NCI-H460 (cell line): ENCODE measurements around the gene PDE2A.

DNA sequence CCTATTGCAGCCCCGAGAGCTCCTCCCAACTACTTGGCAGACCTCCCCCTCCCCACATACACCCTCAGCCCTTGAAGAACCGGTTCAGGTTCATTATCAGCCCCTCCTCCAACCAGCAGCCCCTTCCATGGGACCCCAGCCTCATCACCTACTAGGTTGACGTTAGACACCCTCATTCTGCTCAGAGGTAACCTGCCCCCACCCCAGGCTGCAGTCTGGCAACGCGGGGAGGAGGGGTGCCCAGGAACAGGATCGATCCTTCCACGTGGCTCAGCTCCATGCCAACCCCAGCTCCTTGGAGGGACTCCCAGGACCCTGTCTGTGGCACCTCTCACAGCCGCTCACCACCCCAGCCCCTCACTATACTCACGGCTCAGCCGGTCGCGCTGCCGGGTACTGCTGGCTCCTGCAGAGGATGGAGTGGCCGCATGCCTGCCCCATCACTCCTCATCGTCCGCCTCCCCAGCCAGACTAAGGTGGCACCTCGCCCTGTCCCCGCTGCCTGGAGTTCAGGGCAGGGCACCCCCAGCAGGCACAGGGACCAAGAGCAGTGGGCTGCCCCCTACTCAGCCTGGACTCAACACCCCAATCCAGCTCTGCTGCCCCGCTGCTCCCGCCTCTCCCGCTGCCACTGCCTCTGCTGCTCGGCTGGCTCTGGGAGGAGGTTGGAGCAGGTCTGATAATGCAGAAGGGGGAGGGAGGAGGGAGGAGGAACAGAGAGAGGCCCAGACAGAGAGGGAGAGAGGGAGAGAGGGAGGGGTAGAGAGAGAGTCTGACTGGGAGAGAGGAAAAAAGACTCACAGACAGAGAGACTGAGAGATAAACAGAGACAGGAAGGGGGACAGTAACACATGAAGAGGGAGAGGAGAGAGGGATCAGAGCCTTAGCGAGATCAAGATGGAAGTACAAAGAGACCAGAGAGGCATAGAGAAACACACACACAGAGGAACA lies at the start of gene PDE2A:
TSS of gene PDE2A (minus strand) at position 656 of the 951 bp plus-strand sequence.
RAMPAGE:
- cytosol, long total RNA, result no peak
- long total RNA, result no peak
- nucleus, long total RNA, result no peak

RAMPAGE:
- cytosol, long total RNA, result no peak
- long total RNA, result no peak
- nucleus, long total RNA, result no peak
Observed at GRCh38 chr11:72675956-72677077, 2.1 kb upstream of the PDE2A start.

RAMPAGE:
- cytosol, long total RNA, result no peak
- long total RNA, result no peak
- nucleus, long total RNA, result no peak
Observed at GRCh38 chr11:72679959-72680878, 6.0 kb upstream of the PDE2A start.

GRCh38 chr11:72709846-72710143 lies 35.6 kb upstream of the PDE2A start:
RAMPAGE:
- cytosol, long total RNA, result no peak
- long total RNA, result no peak
- nucleus, long total RNA, result no peak

DNA sequence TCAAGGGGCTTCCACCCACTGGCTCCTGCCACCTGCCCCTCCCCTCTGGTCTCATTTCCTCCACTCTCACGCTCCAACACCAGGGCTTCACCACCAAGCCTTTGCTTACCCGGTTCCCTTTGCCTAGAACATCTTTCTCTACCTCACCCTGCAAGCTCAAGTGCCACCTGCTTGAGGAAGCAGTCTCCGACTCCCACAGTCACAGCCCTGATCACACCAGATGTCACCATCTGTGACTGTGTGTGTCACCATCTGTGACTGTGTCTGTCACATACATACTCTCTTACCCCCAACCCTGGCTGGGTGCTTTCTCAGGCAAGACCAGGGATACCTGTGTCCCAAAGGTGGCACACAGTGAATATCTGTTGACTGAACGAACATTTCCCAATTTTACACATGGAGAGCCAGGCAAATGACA lies 8.3 kb downstream of the ARAP1 start:
RAMPAGE:
- cytosol, long total RNA, result no peak
- long total RNA, result no peak
- nucleus, long total RNA, result no peak

DNA sequence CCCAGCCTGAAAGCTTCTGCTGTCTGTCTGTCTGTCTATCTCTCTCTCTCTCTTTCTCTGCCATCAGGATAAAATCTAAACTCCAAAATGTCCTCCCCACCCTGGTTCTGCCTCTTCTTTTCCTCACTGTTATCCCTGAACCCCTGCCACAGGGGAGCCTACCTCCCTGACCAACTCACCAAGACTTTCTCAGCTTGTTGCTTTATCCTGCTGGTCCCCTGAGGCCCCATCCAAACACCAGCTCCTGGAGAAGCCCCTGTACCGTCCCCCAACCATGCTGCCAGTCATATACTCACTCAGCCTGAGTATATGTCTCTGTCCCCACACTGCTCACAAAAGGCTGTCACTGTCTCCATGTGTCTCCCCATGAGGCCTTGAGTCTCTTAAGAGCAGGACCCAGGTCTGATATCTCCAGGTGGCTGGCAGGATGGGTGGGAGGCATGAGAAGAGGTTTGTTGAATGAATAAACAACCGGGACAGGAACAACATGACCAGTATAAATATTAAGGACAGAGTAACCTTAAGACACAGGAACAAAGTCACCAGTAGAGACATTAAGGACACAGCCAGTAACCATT lies 20.5 kb upstream of the ARAP1 start:
RAMPAGE:
- cytosol, long total RNA, result no peak
- long total RNA, result no peak
- nucleus, long total RNA, result no peak

GRCh38 chr11:72825186-72825555 lies 11.0 kb downstream of the ATG16L2 start:
RAMPAGE:
- cytosol, long total RNA, result no peak
- long total RNA, result no peak
- nucleus, long total RNA, result no peak

DNA sequence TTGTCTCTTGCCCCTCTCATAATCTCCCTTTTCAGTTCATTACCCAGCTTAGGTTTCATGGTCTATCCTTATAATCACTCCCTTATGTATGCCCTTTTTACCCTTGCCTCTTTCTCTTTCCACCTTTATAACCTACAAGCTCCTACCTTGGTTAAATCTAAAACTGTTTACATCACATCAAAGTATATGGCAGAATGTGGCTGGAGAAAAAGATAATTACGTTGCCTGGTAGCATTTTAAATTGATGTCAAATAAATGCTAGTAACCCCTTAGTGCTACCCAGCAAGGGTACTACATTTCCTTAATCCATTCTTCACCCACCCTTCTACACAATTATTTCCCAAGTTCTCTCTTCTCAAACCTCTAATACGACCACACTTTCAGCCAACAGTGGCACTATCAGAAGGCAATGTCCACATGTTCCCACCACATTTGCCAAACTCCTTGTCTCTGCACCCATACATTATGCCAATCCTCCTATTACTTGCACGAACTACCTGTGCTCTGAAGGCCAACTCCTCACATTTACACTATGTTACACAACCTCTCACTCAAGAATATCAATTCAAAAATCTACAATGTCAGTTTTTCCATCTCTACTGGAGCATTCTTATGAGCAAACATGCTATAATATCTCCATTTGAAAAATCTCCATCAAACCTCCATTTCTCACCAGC lies 137.5 kb downstream of the FCHSD2 start:
RAMPAGE:
- cytosol, long total RNA, result no peak
- long total RNA, result no peak
- nucleus, long total RNA, result no peak

DNA sequence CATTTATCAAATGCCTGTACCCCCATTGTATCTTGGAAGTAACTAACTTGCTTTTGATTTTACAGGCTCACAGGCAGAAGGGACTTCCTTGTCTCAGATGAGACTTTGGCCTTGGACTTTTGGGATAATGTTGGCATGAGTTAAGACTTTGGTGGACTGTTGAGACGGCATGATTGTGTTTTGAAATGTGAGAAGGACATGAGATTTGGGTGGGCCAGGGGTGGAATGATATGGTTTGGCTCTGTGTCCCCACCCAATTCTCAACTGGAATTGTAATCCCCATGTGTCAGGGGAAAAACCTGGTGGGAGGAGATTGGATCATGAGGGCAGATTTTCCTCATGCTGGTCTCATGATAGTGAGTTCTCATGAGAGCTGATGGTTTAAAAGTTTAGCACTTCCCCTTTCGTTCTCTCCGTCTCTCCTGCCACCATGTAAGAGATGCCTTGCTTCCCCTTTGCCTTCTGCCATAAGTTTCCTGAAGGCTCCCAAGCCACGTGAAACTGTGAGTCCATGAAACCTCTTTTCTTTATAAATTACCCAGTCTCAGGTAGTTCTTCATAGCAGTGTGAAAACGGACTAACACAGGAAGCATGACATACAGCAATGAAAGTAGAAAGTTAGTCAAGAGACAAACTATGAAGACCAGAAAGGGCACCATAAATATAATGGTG lies 113.5 kb downstream of the FCHSD2 start:
RAMPAGE:
- cytosol, long total RNA, result no peak
- long total RNA, result no peak
- nucleus, long total RNA, result no peak

GRCh38 chr11:73152399-73152822 lies 10.3 kb upstream of the FCHSD2 start:
RAMPAGE:
- cytosol, long total RNA, result no peak
- long total RNA, result no peak
- nucleus, long total RNA, result no peak

DNA sequence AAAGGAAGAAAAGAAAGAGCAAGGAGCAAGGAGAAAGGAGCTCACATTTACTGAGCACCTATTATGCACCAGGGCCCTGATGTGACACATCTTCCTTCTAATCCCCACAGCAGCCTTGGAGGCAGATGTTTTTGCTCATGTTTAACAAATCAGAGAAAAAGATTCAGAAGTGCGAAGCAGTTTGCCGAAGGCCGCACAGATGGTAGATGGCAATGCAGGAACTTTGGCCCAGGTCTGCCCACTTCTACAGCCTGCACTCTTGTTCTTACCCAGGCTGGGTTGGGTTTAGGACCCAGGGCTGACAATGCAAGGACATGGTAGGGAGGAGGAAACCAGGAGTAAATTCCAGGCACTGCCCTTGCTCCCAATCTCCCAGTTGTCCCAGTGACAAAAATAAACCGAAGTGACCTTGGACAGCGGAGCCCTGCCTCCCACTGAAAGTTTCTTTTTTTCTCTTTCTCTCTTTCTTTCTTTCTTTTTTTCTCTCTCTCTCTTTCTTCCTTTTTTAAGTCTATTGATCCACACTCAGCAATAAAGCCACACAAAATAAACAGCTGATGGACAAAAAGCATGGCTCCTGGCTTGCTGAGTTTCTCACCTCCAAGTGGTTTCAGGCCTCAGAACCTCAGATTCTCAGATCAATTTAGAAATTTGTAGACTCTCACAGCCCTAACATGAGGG lies 33.4 kb upstream of the FCHSD2 start:
RAMPAGE:
- cytosol, long total RNA, result no peak
- long total RNA, result no peak
- nucleus, long total RNA, result no peak

DNA sequence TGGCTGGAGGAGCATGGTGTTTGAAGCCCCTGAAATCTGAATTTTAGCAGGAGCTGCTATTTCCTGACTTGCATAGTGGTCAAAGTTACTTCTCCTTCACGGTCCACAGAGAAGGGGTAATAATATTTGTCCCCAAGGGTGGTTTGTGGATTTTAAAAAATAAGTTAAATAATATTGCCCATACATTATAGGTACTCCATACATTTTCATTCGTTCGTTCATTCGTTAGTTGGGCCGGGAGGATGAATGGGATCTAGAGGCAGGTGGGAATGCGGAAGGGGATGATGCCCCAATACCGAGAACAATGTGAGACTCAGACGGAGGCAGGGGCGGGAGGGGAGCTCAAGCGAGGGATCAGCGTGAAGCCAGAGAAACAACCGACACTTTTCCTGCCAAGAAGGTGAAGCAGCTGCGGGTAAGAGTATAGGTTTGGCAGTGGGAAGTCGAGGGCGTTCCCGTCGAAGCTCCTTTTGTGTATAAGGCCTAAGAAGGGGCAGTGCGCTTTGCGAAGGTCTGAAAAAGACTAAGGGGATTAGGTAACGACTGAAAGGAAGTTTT lies 1.2 kb upstream of the ARHGEF17 start:
RAMPAGE:
- cytosol, long total RNA, result no peak
- long total RNA, result no peak
- nucleus, long total RNA, result no peak

RAMPAGE:
- cytosol, long total RNA, result no peak
- long total RNA, result no peak
- nucleus, long total RNA, result no peak
Observed at GRCh38 chr11:73314378-73315307, 6.6 kb downstream of the ARHGEF17 start.

DNA sequence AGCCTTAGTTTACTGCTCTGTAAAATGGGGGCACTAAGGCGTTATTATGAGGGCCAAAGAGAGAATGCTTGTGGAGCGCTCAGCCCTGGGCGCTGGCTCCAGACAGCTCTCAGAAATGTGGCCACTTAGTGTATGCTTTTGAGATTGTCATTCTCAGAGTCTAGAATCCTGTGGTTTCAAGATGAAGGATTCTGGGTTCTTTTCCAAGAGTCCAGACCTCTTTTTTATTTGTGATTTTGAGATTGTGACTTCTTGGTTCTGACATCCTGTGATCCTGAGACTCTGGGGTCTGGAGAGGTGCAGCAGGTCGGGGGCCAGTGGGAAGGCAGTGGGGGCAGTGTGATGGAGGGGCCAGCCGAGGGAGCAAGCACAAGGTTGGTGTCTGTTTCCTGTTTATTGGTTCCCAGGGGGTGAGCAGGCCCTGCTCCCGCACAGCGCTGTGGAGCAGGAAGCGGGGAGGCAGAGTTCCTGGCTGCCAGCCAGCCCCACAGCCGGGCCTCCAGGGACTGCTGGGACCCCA lies 13.5 kb downstream of the ARHGEF17 start:
RAMPAGE:
- cytosol, long total RNA, result no peak
- long total RNA, result no peak
- nucleus, long total RNA, result no peak

GRCh38 chr11:73323241-73324496 lies 15.6 kb downstream of the ARHGEF17 start:
RAMPAGE:
- cytosol, long total RNA, result no peak
- long total RNA, result no peak
- nucleus, long total RNA, result no peak

GRCh38 chr11:73331120-73331739 lies 23.2 kb downstream of the ARHGEF17 start:
RAMPAGE:
- cytosol, long total RNA, result no peak
- long total RNA, result no peak
- nucleus, long total RNA, result no peak

RAMPAGE:
- cytosol, long total RNA, result no peak
- long total RNA, result no peak
- nucleus, long total RNA, result no peak
Observed at GRCh38 chr11:73376963-73377469, 817 bp downstream of the RELT start.

DNA sequence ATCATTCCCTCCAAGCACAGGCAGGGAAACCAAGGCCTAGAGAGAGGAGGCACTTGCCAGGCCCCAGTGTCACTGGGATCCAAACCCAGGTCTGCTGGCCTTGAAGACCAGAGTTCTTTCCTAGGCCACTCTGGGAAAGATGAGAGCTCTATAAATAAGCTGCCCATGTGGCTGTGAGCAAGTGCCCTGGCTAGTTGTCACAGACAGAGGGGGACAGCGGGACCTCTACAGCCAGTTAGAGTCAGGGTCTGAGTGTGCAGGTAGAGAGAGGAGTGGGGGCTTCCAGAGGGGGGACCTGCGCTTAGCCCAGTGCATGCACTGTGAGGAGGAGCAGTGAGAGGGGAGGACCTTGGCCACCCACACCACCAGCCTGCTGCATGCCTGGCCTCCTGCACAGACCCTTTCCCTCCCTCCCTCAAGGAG lies 4.9 kb downstream of the RELT start:
RAMPAGE:
- cytosol, long total RNA, result no peak
- long total RNA, result no peak
- nucleus, long total RNA, result no peak

DNA sequence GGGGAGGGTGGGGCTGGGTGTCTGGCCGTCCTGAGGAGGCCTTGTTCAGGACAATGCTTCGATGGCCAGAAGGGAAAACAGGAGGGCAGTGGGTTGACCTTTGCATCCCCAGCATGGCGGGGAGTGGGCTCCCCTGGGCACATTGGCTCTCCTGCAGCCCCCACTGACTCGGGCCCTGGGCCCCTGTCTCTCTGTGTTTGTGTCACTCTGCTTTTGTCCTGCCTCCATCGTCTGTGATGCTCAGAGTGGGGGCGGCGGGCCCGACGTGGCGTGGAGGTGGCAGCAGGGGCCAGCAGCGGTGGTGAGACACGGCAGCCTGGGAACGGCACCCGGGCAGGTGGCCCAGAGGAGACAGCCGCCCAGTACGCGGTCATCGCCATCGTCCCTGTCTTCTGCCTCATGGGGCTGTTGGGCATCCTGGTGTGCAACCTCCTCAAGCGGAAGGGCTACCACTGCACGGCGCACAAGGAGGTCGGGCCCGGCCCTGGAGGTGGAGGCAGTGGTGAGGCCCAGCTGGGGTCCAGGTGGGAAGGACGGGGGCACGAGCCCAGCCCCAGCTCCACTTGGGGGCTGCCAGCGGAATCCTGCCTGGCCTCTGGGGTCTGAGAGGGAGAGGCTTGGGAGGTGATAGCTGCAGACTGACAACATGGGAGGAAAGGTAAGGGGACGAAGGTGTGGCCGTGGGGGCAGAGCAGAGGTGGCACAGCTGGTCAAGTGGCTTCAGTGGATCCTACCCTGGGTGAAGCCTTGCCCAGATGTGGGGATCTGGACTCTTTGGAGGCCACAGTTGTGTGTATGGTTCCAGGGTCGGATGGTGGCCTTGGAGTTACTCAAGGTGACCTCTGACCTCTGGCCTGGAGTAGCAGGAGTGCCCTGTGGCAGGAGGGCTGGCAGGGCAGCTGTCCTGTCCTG lies 16.0 kb downstream of the RELT start:
RAMPAGE:
- cytosol, long total RNA, result no peak
- long total RNA, result no peak
- nucleus, long total RNA, result no peak

RAMPAGE:
- cytosol, long total RNA, result no peak
- long total RNA, result no peak
- nucleus, long total RNA, result no peak
Observed at GRCh38 chr11:73401830-73402453, 25.7 kb downstream of the RELT start.